Breast (tissue), 4 donors: ENCODE data around the genes PPIE and ZFP69B.

GRCh38 chr1:39738455-39739646 is at the start of gene PPIE:
Gene PPIE, plus strand, starts transcription at chr1:39738882.
- PRO-cap, 3 experiments: peak in 3 of 3 experiments; most common plus-strand start chr1:39738882 (in 3); most common minus-strand start chr1:39738750 (in 2)
- RRBS: 2% methylated on average over 7 of the region's 67 CpGs

DNA sequence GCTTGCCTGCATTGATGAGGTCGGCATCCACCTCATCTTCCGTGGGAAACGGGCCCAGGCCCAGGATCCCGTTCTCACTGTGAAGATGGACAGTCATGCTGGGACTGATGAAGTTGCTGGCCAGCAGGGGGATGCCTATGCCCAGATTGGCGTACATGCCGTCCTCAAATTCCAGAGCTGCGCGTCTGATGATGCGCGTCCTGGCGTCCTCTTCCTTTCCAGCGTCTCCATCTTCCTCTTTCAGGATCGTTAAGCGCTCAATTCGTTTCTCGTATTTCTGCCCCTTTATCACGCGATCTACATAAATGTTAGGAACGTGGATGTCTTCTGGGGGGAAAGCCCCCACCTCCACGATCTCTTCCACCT is 1.0 kb downstream of the OXCT2 start:
- PRO-cap, 3 experiments: no peak in any of the 3 experiments
- RRBS: no CpG with 5 or more reads among the region's 20 CpGs

DNA sequence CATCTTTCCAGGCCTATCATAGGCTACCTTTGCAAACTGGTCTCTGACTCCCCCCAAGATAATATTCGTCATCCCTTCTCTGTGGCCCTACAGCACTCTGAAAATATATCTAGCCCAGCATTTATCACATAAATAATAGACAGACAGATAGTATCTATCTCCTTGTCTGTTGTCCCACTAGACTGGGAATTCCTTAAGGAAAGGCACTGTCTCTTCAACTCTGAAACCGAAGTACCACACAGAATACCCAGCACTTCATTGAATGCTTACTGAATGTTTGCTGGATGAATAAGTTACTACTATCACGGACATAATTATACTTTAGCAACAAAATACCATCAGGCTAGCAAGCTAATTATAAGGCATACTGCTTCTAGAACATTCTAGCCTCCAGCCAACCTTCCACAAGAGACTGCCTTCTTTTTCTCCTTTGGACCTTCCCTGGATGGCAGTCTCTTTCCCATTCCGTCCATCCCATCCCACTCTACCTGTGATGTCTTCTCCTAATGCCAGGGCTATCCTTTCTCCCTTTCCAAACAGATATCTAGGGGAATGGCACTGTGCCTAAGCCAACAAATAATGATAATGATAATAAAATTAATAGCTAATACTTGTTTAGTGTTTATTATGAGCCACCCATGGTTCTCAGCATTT is 33.8 kb downstream of the TRIT1 start:
- PRO-cap, 3 experiments: no peak in any of the 3 experiments
- RRBS: no CpG with 5 or more reads among the region's 4 CpGs

- PRO-cap, 3 experiments: no peak in any of the 3 experiments
- RRBS: no CpG with 5 or more reads among the region's 13 CpGs
Observed at GRCh38 chr1:39896550-39897595, 4.8 kb downstream of the MYCL start.

DNA sequence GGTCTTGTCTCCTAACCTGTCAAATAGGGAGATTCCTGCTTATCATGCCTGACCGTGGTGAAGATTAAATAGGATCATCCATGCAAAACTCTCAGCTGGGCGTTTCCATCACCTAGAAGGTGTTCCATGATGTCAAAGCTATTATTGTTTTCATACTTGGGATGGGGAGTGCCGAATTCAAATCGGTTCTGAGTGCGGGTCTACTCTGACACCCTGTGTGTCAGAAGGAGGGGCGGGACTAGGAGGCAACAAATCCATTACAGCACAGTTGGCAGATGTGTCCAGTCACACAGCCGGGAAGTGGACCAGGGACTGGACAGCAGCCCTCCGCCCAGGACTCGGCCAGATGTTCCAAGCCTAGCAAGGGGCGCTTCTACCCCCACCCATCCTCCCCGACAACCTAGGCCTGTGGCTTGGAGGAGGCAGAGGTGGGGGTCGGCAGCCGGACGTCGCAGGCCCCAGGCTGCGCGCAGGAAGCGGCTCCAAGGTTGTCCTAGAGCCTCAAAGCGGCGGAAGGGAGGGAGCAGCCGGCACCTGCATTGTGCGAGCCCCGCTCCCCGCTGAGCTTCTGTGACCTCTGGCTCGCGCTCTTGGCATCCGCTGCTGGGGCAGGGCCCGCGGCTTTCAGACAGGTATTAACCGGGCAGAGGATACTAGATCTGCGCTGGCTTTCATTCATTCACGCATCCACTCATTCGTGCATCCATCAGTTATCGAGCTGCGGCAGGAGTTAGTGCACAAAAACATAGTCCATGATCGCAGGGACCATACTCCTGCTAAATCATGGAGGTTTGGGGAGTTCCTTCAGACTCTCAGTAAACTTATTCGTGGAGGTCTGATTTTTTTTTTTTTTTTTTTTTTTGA is 20.6 kb upstream of the MYCL start:
- PRO-cap, 3 experiments: no peak in any of the 3 experiments
- RRBS: 11% methylated on average over 15 of the region's 37 CpGs

DNA sequence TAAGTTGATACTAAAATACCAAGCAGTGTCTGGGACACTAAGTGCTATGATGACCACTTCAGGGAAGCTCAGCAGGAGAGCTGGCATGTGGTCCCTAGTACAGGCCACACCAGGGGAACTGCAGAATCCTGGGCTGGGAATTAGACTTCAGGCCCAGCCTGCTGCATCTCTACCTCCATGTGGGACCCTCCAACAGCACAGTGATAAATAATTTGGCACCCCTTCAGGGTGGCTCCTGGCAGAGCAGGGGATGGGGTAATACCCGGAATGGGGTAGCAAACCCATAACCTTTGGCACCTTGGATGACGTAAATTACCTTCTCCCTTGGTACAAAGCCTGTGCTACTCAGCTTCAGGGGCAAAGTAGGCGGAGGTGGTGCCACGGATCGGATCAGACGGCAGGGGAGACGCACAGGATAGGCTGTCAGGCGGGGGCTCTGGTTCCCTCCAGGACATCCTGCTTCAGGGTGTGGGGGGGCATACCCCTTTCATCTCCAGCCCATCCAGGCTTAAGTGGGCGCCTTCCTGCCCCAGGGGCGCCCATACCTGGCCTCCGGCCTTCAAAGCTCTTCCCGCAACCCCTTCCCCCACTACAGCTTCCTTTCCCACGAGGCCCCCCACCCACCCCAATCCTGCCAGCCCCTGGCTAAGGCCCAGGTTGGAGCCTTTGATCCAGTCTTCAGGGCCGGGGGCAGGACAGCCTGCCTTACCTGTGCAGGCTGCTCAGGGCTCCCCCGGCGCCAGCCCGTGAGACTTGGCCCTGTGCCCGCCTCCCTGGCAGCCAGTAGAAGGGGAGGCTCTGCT is 5.0 kb downstream of the MFSD2A start:
- PRO-cap, 3 experiments: no peak in any of the 3 experiments
- RRBS: 6% methylated on average over 2 of the region's 18 CpGs

- PRO-cap, 3 experiments: no peak in any of the 3 experiments
- RRBS: no CpG with 5 or more reads among the region's 4 CpGs
Observed at GRCh38 chr1:39980587-39981222, 25.8 kb downstream of the MFSD2A start.

GRCh38 chr1:40039576-40040535 is 673 bp upstream of the CAP1 start:
- PRO-cap, 3 experiments: peak in 3 of 3 experiments; most common plus-strand start chr1:40040031 (in 3); most common minus-strand start chr1:40039886 (in 3)
- RRBS: 2% methylated on average over 14 of the region's 62 CpGs

- PRO-cap, 3 experiments: no peak in any of the 3 experiments
- RRBS: no CpG with 5 or more reads among the region's 3 CpGs
Observed at GRCh38 chr1:40140180-40140389, 21.1 kb upstream of the RLF start.

DNA sequence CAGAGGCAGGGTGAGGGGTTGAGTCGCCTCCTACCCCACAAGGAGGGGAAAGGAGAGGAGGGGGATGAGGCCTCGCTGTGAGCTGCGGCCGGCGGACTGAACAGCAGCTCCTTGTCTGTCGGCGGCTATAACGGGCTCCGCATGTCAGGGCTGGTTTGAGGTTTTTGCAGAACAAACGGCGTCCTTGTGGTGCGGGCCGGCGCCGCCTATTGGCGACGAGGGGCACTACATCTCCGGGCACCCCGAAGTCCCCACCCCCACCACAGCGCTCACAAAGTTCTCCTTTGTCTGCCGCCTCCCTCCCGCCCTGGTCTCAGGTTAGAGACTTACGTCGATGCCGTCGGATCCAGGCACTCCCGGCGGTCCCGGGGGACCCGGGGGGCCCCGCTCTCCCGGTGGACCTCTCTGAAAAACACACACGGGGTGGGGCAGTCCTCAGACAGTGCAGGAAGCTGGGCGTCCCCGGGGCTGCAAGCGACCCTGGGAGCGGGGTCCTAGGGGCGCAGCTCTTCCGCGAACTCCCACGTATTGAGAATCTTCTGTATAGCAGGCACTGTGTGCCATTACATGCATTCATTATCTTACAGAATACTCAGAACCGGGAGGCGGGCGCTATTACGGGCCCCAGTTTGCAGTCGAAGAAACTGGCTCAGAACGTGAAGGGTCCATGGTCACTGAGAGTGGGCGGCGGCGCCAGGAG is 1.7 kb downstream of the COL9A2 start:
- PRO-cap, 3 experiments: peak in 3 of 3 experiments; most common plus-strand start position 280 of the sequence (in 1); most common minus-strand start position 98 of the sequence (in 2)
- RRBS: 2% methylated on average over 24 of the region's 50 CpGs

- PRO-cap, 3 experiments: no peak in any of the 3 experiments
- RRBS: no CpG with 5 or more reads among the region's 7 CpGs
Observed at GRCh38 chr1:40382856-40383522, 9.5 kb downstream of the SMAP2 start.

DNA sequence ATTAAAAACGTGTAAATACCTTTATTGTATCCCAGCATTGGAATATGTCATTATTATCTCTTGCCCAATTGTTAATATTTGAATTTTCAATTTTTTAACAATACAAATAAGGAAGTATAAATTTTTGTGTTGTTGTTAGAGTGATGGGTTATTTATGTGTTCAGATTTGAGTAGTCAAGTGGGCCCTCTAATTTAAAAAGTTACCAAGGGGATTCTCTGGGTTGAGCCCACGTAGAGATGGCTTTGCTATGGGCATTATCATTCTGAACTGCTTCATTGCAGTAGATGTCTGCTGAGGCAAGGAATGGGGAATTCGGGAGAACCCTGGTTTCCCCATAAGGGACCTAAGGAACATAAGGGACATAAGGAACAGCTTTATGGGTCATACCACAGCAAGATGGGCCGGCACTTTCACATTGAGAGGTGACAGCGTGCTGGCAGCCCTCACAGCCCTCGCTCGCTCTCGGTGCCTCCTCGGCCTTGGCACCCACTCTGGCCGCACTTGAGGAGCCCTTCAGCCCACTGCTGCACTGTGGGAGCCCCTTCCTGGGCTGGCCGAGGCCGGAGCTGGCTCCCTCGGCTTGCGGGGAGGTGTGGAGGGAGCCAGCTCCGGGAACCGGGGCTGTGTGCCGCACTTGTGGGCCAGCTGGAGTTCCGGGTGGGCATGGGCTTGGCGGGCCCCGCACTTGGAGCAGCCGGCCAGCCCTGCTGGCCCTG is 13.9 kb downstream of the SMAP2 start:
- PRO-cap, 3 experiments: no peak in any of the 3 experiments
- RRBS: no CpG with 5 or more reads among the region's 21 CpGs

DNA sequence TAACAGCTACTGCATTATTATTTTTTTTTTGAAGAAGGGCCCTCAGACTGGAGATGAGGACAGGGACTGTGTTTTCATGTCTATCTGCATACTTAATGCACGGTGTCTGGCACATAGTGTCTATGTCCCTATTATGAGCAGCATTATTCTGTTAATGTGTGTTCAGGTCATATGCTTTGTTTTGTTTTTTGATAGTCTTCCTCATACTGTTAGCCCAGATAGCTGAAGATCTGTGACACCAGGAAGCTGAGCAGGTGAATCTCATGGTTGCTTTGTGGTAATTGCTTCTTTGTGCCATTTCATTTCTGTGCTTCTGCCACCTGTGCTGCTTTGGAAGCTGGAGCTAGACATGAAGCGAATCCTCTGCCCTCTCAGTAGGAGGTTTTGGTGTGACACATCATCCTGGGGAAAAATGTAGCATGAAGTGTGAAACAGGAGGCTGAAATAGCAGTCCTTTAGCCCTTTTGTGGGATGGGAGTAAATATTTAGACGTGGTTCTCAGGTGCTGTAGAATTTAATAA is 15.8 kb downstream of the SMAP2 start:
- PRO-cap, 3 experiments: no peak in any of the 3 experiments
- RRBS: no CpG with 5 or more reads among the region's 3 CpGs

- PRO-cap, 3 experiments: no peak in any of the 3 experiments
- RRBS: no CpG with 5 or more reads among the region's 7 CpGs
Observed at GRCh38 chr1:40404441-40405073, 31.0 kb downstream of the SMAP2 start.

GRCh38 chr1:40426633-40427007 is 23.7 kb upstream of the ZFP69B start:
- PRO-cap, 3 experiments: no peak in any of the 3 experiments
- RRBS: no CpG with 5 or more reads among the region's 4 CpGs

GRCh38 chr1:40449605-40450774 is at the start of gene ZFP69B:
Gene ZFP69B, plus strand, starts transcription at chr1:40450476.
- PRO-cap, 3 experiments: peak in 3 of 3 experiments; most common plus-strand start chr1:40450148 (in 2); most common minus-strand start chr1:40450079 (in 2)
- RRBS: under 1% methylated on average over 29 of the region's 73 CpGs

GRCh38 chr1:40802168-40802809 is 18.7 kb downstream of the KCNQ4 start:
- PRO-cap, 3 experiments: peak in 1 of 3 experiments; most common minus-strand start chr1:40802365 (in 1)
- RRBS: 3% methylated on average over 13 of the region's 53 CpGs

- PRO-cap, 3 experiments: no peak in any of the 3 experiments
- RRBS: no CpG with 5 or more reads among the region's 5 CpGs
Observed at GRCh38 chr1:40898351-40898984, 36.3 kb upstream of the CITED4 start.

- PRO-cap, 3 experiments: no peak in any of the 3 experiments
- RRBS: no CpG with 5 or more reads among the region's 7 CpGs
Observed at GRCh38 chr1:40988947-40989462, 9.5 kb downstream of the CTPS1 start.

- PRO-cap, 3 experiments: no peak in any of the 3 experiments
- RRBS: no CpG with 5 or more reads among the region's 2 CpGs
Observed at GRCh38 chr1:40990329-40990861, 10.9 kb downstream of the CTPS1 start.